Epithelial cell of proximal tubule (primary cell): ENCODE results near the gene NAP1L4.

DNA sequence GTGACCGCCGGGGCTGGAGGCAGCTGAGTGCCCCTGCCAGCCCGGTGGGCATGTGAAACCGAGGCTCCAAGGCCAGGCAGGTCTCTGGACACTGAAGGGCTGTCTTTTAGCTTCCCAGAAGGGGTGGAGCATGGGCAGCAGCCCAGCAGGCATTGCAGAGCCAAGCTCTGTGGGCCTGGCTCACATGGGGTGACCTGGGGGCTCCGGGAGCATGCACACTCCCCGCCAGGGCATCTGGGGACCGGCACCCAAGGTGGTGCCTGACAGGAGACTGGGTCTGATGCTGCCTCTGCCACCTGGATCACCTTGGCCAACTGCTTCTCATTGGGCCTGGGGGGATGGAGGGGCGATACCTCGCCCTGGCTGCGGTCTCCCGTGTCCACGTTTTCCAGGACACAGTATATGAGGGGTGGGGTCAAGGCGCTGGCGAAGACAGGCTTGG lies 3.6 kb downstream of the INS start:
- RAMPAGE, long total RNA, result no peak
- RRBS, result no CpG with 5 or more reads among the region's 14 CpGs

DNA sequence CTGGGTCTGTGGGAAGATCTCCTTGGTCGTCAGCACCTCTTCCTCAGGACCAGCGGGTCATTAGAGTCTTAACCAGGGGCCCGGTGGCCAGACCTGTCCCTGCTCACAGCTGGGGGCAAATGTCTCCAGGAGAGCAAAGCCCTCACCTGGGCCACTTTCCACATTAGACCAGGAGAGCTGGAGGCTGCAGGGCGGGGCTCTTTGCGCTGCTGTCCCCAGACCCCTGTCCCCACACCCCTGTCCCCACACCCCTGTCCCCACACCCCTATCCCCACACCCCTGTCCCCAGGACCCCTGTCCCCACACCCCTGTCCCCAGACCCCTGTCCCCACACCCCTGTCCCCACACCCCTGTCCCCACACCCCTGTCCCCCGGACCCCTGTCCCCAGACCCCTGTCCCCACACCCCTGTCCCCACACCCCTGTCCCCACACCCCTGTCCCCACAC lies 375 bp upstream of the INS start:
- RAMPAGE, long total RNA, result no peak
- RRBS, result 68% methylated on average over 3 of the region's 6 CpGs

- RAMPAGE, long total RNA, result no peak
- RRBS, result 16% methylated on average over 5 of the region's 13 CpGs
Measured at GRCh38 chr11:2257001-2257339, 13.4 kb downstream of the ASCL2 start.

- RAMPAGE, long total RNA, result no peak
- RRBS, result no CpG with 5 or more reads among the region's 12 CpGs
Measured at GRCh38 chr11:2273707-2274183, 3.4 kb upstream of the ASCL2 start.

DNA sequence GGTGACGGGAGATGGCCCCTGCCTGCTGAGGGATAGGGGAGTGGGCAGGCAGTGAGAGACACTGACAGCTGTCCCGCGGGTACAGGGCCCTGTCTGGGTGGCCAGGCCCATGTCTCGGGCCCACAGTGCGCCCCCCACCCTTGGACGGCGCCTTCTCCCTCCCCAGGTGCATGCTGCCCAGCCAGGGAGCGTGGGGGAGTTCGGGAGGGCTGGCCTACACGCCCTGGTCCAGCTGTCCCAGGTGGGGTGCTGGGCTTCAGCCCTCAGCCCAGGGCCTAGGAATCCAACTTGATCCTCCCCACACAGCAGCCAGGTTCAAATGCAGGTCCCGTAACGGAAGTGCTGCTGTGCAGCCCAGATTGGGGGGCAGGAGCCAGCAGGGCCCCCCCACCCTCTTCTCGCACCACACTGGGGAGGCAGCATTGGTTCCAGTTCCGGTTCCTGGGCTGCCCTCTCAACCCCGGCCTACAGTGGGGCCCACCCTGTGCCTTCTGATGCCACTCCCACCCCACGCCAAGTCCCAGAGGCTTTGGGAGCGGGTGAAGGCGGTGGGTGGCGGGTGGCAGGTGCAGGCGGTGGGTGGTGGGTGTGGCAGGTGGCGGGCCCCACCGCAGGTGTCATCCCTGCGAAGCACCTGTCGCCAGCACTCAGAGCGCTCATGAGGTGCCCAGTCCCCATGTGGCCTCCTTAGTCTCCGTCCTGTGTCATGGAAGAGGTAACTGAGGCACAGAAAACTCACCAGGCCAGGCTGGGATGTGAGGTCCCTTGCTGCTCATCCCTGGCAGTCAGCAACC lies 7.2 kb upstream of the TSSC4 start:
- RAMPAGE, long total RNA, result no peak
- RRBS, result no CpG with 5 or more reads among the region's 26 CpGs

DNA sequence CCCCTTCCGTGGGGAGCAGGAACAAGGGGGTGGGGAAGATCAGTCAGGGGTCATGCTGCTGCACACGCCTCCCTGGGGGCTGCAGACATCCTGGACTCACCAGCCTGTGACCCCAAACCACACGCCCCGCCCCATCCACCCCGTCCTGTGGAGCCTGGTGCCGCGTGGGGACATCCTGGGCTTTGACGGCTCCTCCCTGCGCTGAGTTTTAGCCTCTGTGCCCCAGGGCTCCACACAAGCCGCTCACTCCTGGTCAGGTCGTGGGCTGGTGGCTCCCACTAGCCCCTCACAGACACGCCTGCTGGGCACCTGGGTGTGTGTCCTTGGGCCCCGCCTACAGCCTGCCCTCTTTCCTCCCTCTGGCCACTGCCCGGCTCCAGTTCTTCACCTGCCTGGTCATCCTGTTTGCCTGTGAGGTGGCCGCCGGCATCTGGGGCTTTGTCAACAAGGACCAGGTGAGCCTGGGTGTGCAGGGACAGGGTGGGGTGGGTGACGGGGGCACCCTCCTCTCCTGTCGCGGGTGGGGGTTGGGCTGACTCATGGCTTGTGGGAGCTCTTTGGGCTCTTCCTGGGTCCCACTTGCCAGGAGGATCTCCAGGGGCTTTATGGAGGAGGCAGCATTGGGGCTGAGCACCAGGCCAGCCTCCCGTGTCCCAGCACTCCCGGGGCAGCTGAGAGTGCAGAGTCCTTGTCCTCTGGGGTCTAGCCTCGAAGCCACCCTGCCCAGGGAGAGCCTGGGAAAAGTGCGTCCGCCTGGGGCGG lies 5.8 kb upstream of the TSSC4 start:
- RAMPAGE, long total RNA, result no peak
- RRBS, result 57% methylated on average over 3 of the region's 25 CpGs

DNA sequence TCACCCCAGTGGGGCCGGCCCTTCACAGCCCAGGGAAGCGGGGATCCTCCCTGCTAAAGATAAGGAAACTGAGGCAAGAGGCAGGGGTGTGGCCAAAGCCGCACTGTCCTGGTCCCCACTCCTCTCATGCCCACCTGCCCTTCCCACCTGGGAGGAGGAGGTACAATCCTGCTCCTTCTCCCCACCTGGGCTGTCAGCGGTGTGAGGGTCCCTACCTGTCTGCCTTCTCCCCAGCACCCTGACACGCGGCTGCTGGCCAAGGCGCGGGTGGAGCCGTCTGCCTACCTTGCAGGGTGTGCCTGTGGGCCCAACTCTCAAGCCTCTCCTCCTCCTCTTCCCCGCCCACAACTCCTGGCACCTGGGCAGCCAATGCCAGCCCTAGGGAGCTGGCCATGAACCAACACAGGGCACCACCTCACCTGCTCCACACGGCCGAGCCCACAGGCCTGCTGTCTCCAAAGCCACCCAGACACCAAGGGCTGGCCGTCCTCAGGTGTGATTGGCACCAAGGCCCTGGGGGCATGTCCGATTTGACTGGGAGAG lies 17.1 kb downstream of the TRPM5 start:
- RAMPAGE, long total RNA, result no peak
- RRBS, result no CpG with 5 or more reads among the region's 14 CpGs

GRCh38 chr11:2862069-2863358 lies 23.1 kb downstream of the CDKN1C start:
- RAMPAGE, long total RNA, result no peak
- RRBS, result 14% methylated on average over 45 of the region's 117 CpGs

GRCh38 chr11:2913071-2914031 lies 11.3 kb downstream of the SLC22A18 start:
- RAMPAGE, long total RNA, result no peak
- RRBS, result no CpG with 5 or more reads among the region's 27 CpGs

- RAMPAGE, long total RNA, result no peak
- RRBS, result no CpG with 5 or more reads among the region's 15 CpGs
Measured at GRCh38 chr11:2924368-2924941, 4.8 kb downstream of the PHLDA2 start.

GRCh38 chr11:2938828-2939247 lies 9.6 kb upstream of the PHLDA2 start:
- RAMPAGE, long total RNA, result no peak
- RRBS, result no CpG with 5 or more reads among the region's 6 CpGs

DNA sequence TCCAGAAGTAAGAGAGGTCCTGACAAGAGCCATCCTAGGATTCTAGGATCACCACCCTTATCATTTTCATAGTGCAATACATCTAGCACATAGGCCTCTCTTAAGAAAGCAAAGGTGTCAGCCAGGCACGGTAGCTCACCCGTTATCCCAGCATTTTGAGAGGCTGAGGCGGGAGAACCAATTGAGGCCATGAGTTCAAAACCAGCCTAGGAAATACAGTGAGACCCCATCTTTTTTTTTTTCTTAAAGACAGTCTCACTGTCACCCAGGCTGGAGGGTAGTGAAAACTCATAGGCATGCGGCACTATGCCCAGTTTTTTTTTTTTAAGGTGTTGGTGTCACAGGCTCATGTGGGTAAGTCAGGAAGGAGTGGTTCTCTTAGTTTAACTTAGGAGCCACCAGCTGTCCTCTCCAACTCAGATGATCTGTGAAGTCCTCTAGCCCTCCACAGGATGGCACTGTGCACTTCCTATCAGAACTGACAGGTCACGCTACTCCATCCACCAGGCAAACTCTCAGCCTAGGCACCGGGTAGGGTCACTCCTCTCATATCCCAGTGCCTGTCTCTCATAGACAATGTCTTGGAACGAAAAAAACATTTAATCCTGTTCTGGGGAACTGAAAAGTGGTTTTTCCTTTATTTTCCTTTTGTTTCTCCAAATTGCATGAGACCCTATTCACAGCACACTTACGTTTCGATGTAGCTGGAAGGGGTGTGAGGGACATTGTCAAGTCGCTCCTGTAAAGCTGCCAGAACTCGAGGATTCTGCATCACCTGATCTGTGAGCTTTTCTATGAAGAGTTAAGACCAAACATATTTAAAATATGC lies 16.6 kb downstream of the NAP1L4 start:
- RAMPAGE, long total RNA, result no peak
- RRBS, result no CpG with 5 or more reads among the region's 11 CpGs

DNA sequence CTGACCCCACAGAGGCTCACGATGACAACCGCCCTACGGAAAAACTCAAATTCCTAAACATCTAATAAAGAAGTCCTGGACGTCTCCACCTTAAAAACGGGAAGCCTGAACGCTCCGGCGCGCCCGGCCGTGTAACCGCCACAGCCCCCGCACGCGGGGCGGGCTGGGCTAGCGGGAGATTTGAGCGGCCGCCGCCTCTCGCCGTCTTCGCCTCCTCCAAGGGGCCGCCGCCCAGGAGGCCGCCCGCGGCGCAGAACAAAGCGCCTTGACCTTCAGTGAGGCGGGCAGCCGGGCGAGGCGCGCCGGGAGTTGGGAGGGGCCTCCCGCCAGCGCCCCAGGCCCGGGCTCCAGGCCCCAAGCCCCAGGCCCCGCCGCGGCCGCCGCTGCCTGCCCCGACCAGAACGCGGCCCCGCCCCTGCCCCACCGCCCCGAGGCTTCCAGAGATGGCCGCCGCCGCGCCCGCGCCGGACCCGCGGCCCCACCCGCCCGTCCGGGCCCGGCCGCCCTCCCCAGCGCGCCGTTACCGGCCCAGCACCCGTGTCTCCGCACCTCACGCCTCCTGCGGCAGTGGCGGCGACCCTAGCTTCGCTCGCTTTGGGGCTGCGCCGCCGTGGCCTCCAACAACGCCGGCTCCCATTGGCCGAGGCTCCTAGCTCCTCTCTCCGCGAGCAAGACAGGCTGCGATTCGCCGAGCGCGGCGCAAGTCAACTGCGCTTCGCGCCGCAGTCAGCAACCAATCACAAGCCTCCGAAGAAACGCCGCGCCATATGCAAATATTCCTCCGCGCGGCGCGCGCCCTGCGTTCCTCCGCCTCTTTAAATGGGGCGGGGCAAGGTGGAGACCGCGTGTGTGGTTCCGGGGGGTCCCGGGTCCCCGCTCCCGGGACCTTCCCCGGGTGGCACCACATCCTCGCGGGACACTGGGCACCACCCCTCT lies at the start of gene NAP1L4:
Gene NAP1L4 (minus strand): TSS at position 625 of the 936 bp plus-strand sequence.
- RAMPAGE, long total RNA, result start-site peak on the minus strand centred at position 603 of the sequence, 95 bp wide, 6,058 and 1,218 reads in 2 replicates
- RRBS, result 2% methylated on average over 11 of the region's 116 CpGs

GRCh38 chr11:3049648-3050378 lies 7.4 kb downstream of the CARS1 start:
- RAMPAGE, long total RNA, result no peak
- RRBS, result no CpG with 5 or more reads among the region's 18 CpGs

- RAMPAGE, long total RNA, result no peak
- RRBS, result no CpG with 5 or more reads among the region's 21 CpGs
Measured at GRCh38 chr11:3143411-3143907, 21.7 kb downstream of the OSBPL5 start.

DNA sequence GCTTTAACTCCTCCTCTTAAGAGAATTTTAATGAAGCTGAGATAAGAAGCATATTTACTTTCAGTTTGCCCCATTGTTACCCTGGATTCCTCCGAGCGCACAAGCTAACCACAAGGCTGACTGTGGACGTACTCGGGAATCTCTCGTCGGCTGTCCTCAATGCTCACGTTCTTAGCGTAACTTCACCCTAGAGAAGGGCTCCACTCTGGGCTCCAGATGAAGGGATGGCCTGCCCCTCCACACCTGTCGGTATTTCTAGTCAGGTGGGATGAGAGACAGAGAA lies 76.7 kb upstream of the ZNF195 start:
- RAMPAGE, long total RNA, result no peak
- RRBS, result no CpG with 5 or more reads among the region's 9 CpGs

- RAMPAGE, long total RNA, result no peak
- RRBS, result 13% methylated on average over 1 of the region's 14 CpGs
Measured at GRCh38 chr11:3511931-3512723, 129.7 kb downstream of the ART5 start.

DNA sequence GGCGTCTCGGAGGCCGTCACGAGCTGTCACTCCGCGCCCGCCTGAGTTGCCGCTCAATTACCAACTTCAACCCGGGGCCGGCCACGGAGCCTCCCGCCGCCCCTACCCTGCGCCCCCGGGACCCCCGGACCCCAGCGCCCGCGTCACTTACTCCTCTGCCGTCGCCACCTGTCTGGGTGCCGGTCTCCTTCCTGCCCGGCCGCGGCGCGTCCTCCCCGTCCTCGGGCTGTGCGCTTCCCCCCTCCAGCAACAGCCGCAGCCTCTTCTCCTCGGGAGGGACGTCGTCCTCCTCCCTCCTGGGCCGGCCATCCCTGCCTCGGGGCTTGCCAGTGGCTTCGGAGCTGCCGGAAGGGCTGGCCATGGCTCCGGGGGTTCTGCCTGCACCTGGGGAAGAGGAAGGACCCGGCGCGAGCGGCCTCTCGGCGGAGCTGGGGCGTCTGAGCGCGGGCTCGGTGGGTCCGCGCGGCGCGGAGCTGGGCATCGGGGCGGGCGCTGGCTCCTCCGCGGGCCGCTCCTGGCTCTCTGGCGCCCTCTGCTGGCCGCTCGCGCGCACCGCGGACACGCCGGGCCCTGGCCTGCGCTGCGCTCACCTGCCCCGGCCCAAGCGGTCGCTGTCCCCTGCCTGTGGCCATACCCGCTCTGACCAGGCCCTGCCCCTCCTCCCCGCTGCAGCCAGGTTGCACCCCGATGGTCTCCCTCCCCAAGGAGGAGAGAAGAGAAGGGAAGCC lies 60.9 kb downstream of the ART5 start:
- RAMPAGE, long total RNA, result no peak
- RRBS, result 1% methylated on average over 7 of the region's 77 CpGs

- RAMPAGE, long total RNA, result no peak
- RRBS, result no CpG with 5 or more reads among the region's 2 CpGs
Measured at GRCh38 chr11:3802028-3802342, 4.6 kb upstream of the NUP98 start.

DNA sequence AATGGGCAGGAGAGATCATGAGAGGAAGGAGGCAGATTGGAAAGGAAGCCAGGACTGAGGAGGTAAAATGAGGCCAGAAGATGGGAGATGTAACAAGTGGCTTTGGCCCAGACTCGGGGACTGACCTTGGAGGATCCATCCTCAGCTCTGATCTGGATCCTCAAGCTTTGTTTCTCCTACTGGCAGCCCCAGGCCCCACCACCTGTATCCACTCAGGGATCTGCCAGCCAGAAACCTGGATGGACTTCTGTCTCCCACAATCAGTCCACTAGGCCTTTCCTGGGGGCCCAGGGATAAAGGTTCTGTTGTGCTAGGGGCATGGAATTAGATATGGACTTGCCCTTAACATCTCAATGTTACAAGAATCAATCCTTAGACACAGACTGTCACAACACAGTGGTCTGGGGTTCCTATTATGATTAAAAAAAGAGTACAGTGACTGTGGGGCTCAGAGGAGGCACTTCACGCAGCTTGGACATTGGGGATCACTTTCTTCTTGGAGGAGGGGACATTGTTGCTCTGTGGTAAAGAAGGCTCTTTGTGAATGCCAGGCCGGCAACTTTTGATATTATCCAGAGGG lies 10.1 kb downstream of the PGAP2 start:
- RAMPAGE, long total RNA, result no peak
- RRBS, result no CpG with 5 or more reads among the region's 3 CpGs